Penis (tissue), 1 donor: ENCODE data around the gene ANKFN1.

GRCh38 chr17:50898872-50899372 is 32.8 kb upstream of the TOB1 start:
- PRO-cap, result no peak

DNA sequence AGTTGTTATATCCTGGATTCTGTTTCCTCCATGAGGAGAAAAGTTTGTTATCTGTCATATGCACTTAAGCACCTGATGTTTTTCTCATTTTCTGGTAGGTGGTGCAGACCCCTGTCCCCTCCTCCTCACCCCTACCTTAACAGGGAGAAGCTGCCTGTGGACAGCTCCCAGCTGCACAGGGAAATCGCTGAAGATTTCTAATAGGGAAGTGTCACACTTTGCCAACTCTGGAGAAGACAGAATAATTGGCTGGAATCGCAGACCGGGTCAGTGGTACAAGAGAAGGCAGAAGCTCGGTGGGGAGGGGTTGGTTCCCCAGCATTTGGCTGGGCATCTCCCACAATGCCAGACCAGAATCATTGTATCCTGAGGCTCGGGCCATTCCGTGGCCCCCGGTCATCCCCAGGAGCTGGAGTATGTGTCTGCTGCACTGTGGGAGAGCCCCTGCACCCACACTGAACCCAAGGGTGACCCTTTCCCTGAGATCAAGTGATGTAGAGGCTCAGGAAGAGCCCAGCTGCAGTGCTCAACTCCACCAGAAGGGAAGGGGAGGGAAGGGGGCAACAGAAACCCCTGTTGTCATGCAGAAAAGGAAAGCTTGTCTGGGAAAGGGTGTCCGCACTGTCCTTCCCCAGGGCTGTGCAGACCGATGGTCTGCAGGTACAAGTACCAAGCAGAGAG is 45.5 kb upstream of the TOB1 start:
- PRO-cap, result no peak

GRCh38 chr17:51046003-51046258 is 74.7 kb downstream of the SPAG9 start:
- PRO-cap, result no peak

DNA sequence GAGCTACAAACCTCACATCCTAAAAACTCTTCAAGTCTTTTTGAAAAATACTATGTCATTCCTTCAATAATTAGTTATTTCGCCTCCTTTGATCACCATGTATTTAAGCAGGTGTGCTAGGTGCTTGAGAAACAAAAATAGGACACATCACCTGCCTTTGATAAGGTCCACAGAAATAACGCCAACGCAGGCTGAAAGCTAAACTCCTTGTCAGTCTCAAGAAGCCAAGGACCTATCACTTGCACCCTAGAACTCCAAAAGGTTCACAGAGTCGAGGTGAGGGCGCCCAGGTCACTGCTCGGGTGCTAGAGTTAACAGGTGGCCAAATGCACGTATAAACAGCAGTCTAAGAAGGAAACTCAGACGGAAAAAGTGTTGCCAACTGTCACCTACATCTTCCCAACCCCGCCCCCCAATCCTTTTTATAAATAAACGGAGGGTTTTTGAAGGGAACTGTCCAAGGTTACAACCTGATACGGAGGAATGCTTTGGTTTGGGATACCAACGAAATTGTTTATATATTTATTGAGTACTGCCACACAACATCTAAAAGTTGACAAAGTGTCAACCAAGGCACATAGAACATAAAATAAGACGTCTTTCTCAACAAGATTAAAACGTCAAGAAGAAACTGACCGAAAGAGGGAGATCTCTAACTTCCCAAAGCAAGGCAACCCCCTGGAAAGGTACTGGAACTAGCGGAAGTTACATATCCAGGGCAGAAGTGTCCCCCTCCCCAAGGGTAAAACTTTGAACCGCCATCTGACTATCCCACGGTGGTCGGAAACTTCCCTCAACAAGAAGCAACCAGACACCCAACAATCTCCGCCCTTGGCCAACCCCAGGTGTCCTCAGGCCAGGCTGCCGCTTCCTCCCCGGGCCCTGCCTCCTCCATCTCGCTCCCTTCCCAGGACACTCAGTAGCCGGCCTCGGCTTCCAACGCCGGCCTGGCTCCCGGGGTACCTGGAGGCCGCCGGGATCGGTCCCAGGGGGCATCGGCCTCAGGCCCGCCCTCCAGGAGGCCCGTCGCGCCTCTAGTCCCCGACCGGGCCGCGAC is 1.1 kb downstream of the SPAG9 start:
- PRO-cap, result unidirectional peak, plus-strand start at position 753 of the sequence

DNA sequence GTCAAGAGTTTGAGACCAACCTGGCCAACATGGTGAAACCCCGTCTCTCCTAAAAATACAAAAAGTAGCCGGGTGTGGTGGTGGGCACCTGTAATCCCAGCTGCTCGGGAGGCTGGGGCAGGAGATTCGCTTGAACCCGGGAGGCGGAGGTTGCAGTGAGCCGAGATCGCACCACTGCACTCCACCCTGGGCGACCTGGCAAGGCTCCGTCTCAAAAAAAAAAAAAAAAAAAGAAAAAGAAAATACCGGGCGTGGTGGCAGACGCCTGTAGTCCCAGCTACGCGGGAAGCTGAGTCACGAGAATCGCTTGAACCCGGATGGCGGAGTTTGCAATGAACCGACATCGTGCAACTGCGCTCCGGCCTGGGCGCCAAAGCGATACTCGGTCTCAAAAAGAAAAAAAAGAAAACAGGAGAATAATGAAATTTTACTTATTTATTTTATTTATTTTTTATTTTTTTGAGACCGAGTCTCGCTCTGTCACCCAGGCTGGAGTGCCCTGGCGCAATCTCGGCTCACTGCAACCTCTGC is 1.5 kb upstream of the NME1 start:
- PRO-cap, result no peak

- PRO-cap, result bidirectional peak, plus-strand start at chr17:51153908, minus-strand start at chr17:51153928
These were observed 606 bp downstream of the NME1 start for GRCh38 chr17:51153729-51154600.

DNA sequence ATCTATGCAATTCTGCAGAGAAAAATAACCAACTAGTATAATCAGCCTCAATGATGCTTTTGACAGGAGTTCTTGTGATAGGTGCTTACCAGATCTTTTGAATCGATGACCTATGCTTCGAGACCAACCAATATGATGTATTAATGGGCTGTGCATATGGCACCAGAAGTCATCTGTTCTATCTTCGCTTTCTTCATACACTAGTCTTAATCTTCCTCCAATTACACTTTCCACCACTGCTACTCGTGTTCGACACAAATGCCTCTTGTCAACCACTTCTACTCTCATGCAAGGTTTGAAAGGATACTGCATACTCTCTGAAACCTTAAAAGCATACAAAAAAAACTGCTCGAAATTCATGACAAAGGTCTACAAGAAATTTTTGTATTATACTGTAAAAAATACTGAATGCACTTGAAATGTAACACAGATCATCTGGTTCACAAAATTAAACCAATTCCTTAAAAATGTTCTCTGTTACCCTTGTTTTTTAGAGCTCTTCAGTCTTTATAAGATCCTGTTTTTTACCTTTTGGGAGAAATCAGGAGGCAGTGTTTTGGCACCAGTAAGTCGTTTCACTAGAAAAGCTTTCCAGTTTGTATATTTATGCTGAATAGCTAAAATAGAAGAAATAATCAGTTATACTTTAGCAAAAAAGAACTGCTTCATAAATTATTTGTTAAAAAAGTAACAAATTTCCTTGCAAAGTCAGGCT is 36.6 kb downstream of the NME2 start:
- PRO-cap, result no peak

GRCh38 chr17:51260663-51261378 is 475 bp downstream of the UTP18 start:
- PRO-cap, result unidirectional peak, plus-strand start at chr17:51260770; bidirectional peak, plus-strand start at chr17:51261043, minus-strand start at chr17:51260928; bidirectional peak, plus-strand start at chr17:51261104, minus-strand start at chr17:51261108

- PRO-cap, result no peak
These were observed 25.7 kb downstream of the CA10 start for GRCh38 chr17:52132793-52133205.

DNA sequence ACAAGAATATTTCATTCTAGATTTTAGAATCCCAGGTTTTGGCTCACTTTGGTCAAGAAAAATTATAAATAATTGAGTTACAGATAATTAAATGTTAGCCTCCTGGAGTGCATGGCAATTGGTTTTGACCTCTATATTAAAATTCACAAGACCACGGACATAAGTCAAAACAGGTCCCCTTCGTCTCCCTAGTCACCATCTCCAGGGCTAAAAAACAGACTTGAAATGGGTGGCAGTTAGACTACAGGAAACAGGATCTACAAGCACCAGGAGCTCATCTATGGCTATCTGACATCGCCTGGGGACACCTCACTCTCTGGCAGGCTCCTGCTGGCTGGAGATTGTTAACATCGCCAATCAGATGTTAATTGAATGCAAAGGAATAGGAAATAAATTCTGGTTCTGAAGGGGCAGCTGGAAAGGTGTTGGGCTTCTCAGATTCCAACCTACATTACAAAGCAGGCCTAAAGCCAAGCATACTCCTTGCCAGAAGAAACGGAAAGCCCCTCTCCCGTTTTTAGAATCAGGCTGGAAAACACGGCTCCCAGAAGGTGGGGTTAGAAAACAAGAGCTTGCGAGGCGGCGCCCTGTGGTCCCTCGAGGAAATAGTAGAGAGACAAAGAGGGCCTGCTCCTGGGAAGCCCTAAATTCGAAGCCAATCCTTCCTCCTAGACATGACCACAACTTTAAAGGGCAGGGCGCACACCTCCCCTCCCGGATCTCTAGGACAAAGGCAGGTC is 981 bp upstream of the TOM1L1 start:
- PRO-cap, result no peak

GRCh38 chr17:55219384-55219776 is 45.4 kb upstream of the HLF start:
- PRO-cap, result no peak

- PRO-cap, result no peak
These were observed 5.1 kb downstream of the HLF start for GRCh38 chr17:55269785-55270269.

GRCh38 chr17:55732702-55733350 is 10.2 kb upstream of the TMEM100 start:
- PRO-cap, result no peak

GRCh38 chr17:56153115-56153654 is at the start of gene ANKFN1:
Gene ANKFN1, plus strand, starts transcription at chr17:56153475.
- PRO-cap, result no peak

GRCh38 chr17:56203473-56204004 is 50.3 kb downstream of the ANKFN1 start:
- PRO-cap, result no peak

- PRO-cap, result no peak
These were observed 53.6 kb downstream of the C17orf67 start for GRCh38 chr17:56779725-56780851.

DNA sequence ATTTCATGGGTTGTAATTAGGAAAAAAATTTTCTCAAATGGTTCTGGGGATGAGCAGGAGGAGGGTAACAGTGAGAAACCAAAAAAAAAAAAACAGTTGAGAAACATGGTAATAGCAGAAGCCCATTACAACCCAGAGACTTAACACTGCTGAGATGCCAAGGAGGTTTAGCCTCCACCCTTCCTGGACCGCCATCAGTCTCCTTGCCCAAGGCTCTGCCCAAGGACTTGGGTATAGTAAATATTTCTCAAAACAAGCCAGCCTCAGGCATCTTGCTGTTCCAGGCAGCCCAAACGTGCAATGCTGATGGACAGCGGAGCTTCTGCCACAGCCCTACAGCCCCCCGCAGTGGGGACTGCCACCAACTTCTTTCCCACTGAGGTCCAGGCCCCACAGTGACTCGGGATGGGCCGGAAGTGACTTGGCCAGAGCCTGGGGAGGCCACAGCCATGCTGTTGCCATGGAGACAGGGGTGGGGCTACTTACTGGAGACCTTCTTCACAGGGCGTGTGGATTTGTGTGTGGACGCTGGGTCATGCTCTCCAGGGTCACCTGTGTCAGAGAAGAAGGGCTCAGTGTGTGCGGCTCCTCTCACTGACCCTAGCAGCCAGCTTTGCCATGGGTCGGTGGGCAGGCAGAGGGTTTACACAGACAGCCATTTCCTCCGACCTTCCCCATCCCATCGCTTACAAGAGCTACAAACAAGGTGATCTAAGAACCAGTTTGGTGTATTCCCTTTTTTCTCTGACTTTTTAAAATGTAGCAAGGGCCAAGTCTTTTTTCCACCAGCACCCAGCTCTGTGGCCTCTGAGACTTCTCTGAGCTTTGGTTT is 15.0 kb downstream of the TRIM25 start:
- PRO-cap, result no peak

DNA sequence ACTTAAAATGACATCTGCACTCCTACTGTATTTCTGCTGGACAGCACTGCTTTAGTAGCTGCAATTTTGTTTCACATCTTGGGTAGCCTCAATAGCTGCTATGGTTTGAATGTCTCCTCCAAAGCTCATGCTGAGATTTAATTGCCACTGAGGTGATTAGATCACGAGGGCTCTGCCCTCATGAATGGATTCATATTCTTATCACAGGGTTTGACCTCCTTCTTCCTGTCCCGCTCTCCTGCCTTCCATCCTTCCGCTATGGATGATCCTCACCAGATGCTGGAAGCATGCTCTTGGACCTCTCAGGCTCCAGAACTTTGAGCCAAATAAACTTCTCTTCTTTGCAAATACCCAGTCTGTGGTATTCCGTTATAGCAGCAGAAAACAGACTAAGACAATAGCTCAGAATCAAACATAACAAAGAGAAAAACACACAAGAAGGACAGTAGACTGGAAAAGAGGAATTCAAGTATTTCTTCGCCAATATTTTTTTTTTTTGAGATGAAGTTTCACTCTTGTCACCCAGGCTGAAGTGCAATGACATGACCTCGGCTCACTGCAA is 7.8 kb downstream of the TRIM25 start:
- PRO-cap, result no peak

DNA sequence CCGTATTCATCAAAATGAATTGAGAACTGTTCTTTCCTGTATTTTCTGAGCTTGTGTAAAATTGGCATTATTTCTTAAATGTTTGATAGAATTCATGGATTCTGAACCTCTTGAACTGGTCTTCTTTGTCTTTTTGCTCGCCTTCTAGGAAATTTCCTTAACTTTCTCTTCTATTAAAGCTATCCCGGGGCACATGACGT is 4.0 kb upstream of the TRIM25 start:
- PRO-cap, result no peak

DNA sequence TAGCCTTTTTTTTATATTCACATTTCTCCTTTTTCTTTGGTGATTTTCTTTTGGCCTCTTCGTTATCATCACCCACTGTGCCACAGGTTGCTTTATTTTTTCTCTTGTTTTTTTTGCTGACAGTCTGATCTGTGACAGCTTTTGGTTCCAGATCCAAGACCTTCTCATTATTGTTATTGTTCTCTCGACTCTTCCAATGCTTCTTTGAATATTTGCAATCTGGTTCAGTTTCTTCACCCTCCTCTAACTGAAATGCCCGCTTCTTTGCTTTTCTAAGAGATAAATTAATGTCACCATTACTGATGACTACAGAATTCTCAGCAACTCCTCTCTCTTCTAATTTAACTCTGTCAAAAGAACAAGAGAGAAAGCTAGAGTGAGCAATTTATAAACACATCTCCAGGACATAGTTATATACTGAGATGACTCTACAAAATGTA is 10.2 kb downstream of the COIL start:
- PRO-cap, result no peak